Myometrial cell (primary cell): Measurements from ENCODE around the genes PBXIP1 and SHC1.

DNA sequence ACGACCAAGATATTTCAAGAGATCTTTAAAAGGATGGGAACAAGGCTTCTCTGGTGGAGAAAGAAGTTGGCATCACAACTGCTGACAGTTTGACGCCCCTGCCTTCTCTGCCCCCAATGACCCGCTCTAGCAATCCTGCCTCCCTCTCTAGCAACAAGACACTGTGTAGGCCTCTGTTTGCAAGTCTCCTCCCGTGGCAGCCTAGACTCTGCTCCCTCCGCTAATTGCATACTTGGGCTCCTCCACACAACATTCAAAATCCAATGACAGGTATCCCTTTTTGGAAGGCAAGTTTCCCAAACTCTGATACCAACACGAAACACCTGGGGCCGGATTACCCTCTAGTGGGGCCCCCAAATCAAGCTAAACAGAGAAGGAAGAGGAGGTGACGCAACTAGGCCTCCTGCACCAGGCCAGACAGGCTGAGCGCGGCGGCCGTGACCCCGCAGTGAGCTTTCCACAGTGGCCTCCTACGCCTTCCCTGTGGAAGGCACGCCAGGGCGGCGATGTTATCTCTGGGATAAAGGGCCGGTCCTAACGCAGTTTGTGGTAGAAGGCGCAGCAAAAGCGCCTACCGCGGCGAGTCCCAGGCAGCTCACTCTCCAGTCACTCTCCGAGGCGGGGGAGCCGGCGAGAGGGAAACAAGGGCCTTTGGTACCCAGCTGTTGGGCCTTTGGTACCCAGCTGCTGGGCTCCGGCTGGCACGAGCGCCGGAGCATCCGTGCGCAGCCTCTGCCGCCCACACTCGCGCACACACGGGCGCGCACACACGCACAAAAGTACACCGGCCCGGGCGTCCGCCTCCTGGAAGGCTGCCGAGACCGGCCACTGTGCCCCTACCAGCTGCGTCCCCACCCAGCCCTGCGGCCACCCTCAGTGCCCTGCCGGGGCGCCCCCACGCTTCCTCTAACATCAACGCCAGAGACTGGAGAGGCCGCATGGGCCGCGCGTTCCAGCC lies 19.2 kb upstream of the ADAR start:
- RAMPAGE, long total RNA = no peak

GRCh38 chr1:154715930-154716241 lies 107.9 kb upstream of the ADAR start:
- RAMPAGE, long total RNA = no peak

DNA sequence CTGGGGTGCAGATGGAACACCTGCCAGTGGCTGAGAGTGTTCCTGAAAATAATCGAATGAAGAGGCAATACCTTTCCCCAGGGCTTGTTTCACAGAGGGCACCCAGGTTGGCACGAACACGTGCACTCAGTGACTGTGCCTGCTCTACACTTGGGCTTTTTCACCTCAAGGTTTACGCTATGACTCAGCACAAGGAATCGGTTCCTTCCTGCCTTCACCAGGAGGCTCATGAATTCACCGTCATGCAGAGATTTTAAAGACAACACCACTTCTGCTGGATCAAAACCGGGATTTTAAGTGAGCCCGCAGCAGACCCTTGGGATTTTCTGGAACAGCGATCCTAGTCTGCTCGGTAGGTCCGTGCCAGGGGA lies 118.5 kb upstream of the ADAR start:
- RAMPAGE, long total RNA = no peak

- RAMPAGE, long total RNA = no peak
Measured at GRCh38 chr1:154937132-154938089, 892 bp upstream of the PMVK start.

- RAMPAGE, long total RNA = start-site peak on the minus strand at chr1:154956091-154956113, 74 and 36 reads in 2 replicates
Measured at GRCh38 chr1:154955701-154956643, at the start of gene PBXIP1. PBXIP1 (minus strand) TSS chr1:154956099.

- RAMPAGE, long total RNA = no peak
Measured at GRCh38 chr1:154961180-154961614, 385 bp downstream of the PYGO2 start.

GRCh38 chr1:154963094-154964042 lies 1.8 kb upstream of the PYGO2 start:
- RAMPAGE, long total RNA = no peak

DNA sequence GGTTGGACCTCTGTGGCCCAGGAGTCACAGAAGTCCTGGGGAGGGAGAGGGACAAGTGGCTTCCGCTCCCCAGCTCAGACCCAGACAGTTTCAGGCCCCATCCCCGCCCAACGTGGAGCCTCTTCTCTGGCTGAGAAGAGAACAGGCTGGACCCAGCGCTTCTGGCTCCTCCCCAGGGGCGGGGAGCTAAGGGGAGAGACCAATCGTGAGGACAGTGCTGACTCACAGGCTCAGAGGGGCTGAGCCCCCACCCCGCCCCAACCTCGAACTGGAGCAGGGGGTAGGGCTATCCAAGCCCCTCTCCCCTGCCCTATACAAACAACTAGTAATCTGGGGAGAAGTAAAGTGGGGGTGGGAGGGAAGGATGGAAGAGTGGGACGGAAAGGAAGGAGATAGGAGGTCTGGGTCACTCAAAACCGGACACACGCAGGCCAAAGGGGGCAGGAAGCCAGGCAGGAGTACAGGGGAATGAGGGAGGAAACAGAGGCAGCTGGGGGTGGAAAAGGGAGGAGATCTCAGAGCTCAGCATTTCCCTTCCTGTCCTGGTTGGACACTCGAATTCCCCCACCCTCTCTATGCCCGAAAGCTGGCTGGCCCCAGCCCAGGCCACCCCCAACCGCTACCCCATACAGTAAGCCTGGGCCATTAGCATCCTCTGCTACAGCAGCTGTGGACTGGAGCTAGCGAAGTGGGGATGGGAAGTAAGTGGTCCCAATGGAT lies at the start of gene SHC1:
Gene SHC1 (minus strand): TSS at position 128 of the 720 bp plus-strand sequence.
- RAMPAGE, long total RNA = start-site peak on the minus strand centred at position 109 of the sequence, 47 bp wide, 1,791 and 753 reads in 2 replicates

DNA sequence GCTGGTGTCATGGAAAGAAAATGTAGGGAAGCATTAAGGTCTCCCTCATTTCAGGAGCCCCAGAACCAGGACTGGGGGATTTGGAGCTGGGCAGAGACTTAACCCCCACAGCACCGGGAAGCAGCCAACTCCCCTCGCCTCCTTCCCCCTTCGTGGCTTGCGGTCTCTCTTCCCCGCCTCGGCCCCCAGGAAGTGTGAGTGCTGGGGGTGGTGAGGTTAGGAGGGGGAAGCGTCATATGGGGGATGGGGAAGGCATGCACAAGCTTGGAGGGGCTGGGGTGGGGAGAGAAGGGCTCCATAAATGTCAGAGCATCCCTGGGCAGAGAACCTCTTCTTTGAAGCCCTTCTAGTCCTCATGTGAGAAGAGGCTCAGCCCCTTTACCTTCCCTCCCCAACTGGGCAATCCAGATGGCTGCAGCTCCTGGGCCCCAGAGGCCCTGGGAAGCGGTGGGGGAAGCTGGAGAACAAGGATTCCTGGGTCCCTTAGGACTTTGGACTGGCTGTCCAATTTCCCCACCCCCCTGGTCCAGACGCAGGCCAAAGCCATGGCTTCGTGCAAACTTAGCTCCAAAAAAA lies 7.7 kb downstream of the ZBTB7B start:
- RAMPAGE, long total RNA = no peak

DNA sequence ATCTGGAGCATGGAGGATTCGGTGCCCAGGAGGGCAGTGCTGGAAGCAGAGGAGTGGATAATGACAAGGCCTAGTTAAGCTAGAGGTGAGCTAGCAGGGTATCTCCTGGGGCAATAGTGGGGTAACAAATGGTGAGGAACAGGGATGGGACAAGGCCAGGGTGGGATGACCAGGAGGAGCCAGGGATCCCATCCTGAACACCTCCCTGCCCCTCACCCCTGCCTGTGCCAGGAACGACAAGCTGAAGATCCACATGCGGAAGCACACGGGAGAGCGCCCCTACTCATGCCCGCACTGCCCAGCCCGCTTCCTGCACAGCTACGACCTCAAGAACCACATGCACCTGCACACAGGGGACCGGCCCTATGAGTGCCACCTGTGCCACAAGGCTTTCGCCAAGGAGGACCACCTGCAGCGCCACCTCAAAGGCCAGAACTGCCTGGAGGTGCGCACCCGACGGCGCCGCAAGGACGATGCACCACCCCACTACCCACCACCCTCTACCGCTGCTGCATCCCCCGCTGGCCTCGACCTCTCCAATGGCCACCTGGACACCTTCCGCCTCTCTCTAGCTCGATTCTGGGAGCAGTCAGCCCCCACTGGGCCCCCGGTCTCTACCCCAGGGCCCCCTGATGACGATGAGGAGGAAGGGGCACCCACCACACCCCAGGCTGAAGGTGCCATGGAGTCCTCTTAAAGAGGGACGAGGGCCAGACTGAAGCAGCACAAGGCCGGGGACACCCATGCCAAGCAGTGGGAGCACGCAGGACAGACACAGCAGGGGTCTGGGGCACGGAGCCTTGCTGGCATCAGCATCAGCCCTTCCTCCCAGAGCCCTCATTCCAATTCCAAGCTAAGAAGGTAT lies 13.6 kb downstream of the ZBTB7B start:
- RAMPAGE, long total RNA = no peak

- RAMPAGE, long total RNA = no peak
Measured at GRCh38 chr1:155034445-155034772, 785 bp downstream of the DCST1 start.

- RAMPAGE, long total RNA = no peak
Measured at GRCh38 chr1:155084550-155085604, 6.2 kb downstream of the EFNA3 start.

- RAMPAGE, long total RNA = no peak
Measured at GRCh38 chr1:155086122-155086823, 7.6 kb downstream of the EFNA3 start.

DNA sequence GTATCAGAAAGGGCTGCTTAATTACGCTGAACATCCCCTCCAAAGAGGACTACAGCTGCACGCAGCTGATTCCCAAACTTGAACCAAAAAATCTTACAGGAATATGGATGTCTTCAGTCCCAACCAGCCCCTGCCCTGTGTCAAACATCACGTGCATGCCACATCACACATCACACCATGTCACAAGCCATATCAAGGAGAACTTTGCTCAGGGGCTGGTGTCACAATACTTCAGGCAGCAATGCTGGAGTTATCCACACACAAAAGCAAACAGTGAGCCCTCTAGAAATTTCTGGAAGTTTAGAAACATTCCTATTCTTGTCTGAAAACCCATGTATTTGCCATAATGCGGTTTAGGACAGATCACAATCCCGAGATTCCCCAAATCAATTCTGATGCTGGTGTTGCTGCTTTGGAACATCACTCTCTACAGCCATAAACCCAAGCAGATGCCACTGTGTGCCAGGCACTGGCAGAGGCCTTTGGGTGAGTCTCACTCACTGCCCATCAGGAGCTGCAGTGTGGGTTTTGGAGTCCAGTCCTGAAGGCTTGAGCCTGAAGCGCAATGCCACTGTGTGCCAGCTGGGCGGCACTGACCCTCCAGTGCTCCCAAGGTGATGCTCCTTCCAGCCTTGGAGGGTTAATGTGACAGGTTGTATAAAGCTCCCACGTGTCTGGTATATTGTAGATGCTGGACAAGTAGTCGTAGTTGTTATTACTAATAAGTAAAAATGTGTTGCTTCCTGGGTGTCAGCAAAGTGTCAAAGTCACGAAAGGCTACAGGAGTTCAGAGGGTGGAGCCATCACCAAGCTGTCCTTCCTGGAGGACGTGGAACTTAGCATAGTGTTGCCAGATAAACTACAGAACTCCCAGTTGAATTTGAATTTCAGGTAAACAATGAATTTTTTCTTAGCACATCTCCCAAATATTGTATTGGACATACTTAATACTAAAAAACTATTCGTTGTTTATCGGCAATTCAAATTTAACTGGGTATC lies 20.1 kb upstream of the EFNA1 start:
- RAMPAGE, long total RNA = no peak

DNA sequence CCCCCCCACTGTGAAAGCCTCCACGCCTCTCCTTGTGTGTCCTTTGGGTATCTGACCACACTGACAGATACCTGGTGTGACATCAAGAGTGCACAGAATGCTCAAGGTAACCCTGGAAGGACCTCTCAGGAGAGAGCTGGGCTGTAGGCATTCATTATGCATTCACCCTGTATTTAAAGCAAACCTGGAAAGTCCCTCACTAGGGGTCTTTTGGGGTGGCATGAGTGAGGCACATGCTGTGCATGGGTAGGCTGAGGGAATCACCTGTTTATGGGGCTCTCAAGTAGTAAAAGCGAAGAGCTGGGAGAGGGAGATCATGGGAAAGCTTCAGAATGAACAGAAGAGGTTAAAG lies 702 bp downstream of the EFNA1 start:
- RAMPAGE, long total RNA = no peak

DNA sequence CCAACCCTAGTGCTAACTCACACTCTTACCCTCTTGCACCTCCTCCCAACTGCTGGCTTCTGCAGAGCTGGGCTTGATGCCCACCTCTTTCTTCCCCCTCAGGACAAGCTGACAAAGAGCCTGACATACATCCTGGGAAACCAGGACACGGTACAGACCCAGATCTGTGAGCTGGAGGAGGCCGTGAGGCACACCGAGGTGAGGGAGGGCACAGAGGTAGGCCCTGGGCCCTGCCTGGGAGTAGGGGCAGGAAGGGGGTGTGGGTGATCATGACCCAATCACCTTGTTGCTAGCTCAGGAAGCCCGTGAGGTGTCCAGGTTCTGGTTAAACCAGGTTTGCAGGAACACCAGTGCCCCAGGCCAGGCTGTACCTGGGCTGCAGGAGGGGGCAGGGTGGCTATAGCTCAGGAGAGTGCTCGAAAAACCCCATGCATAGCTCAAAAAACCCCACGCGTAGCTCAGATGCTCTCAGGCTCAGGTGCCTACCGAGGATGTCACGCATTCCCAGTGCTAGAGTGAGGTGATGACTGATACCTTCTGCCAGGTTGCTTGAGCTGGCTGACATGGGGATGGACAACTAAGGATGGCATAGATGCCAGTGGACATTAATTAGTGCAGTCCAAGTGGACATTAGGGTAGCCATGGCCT lies 3.6 kb downstream of the TRIM46 start:
- RAMPAGE, long total RNA = no peak

- RAMPAGE, long total RNA = no peak
Measured at GRCh38 chr1:155183448-155183823, 9.8 kb downstream of the TRIM46 start.

- RAMPAGE, long total RNA = no peak
Measured at GRCh38 chr1:155187404-155187845, 13.8 kb downstream of the TRIM46 start.

DNA sequence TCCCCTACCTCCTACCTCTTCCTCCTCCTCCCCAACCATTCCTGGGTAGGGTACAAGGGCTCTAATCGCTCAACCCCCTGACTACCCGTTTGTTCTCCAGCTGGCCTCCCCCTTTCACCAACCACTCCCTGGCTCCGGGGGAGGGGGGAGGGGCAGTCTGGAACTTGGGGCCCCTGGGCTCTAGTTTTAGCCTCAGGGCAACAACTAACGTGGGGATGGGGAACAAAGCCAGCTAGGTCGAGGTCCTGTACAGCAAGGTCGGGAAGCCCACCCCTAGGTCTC lies 14.7 kb downstream of the THBS3 start:
- RAMPAGE, long total RNA = no peak

DNA sequence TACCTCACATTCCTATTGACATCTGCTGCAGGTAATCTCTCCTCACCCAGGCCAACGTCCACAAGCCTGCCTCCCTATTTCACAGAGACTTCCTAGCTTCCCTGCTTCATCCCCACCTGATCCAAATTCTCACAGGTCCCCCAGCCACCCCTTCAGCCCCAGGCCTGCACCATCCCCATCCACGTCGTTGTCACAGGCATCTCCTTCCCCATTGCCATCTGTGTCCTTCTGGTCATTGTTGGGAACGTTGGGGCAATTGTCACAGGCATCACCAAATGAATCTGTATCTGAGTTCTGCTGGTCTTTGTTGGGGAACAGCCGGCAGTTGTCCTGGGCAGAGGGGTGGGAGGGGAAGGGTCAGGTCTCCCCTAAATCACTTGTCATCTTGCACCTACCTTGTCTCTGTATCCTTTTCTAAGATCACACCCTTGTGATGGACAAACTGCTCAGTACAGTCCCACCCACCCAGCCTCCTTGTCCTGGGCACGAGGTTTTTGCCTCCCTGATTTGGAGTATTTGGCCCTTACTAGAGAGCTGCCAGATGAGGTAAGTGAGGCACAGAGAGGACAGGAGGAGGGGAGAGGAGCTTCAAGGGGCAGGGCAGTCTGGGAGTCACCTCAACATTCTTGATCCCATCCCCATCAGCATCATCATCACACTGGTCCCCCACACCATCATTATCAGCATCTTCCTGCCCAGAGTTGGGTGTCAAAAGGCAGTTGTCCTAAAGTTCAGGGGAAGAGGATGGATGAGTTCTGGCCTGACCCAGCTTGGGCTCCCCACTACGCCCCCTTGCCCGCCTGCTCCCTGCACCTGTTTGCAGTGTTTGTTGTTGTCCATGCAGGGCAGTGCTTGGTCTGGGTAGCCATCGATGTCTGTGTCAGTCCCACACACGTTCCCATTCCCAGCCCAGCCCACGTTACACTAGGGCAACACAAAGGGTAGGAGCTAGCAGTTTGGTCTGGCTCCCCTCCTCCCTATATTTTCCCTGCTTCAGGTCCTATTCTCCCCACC lies 7.1 kb downstream of the THBS3 start:
- RAMPAGE, long total RNA = no peak